Upper lobe of left lung (tissue), 5 donors: ENCODE measurements around a stretch of chr1.

GRCh38 chr1:21290595-21291089 lies 379 bp upstream of the ECE1 start:
- PRO-cap, 2 experiments = no peak in any of the 2 experiments
- RAMPAGE, long total RNA, 4 experiments = no peak in any of the 4 experiments

DNA sequence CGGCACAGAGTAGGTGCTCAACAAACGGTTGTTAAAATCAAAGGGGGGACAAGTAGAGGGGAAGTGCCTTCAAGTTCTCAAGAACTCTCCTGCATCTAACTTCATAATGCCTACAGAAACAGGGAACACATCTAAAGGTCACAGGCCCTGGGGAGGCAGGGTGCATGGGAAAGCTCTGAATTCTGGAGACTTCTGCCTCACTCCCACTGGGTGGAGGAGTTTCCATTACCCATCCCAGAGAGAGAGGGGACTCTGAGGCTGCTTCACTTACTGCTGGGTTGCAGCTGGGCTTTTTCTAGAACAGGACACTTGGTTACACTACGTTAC lies 2.4 kb upstream of the ECE1 start:
- PRO-cap, 2 experiments = no peak in any of the 2 experiments
- RAMPAGE, long total RNA, 4 experiments = no peak in any of the 4 experiments

GRCh38 chr1:21317186-21317963 lies 27.1 kb upstream of the ECE1 start:
- PRO-cap, 2 experiments = no peak in any of the 2 experiments
- RAMPAGE, long total RNA, 4 experiments = no peak in any of the 4 experiments

DNA sequence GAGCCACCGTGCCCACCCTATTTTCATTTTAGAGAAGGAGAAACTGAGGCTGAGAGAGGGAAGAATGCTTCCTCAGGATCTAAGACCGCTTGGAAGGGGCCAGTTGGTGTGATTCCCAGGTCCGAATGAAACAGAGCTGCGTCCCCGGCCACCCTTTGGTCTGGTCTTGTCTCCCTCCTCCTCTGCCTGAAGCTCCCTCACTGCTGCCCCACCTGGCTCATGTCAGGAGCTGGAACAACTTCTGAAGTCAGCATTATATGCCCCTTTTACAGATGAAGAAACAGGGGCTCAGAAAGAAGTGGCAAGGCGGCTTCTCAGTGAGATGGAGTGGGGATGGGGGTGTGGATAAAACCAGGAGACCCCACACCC lies 31.6 kb upstream of the ECE1 start:
- PRO-cap, 2 experiments = no peak in any of the 2 experiments
- RAMPAGE, long total RNA, 4 experiments = no peak in any of the 4 experiments

- PRO-cap, 2 experiments = peak in 2 of 2 experiments; most common plus-strand start chr1:21334534 (in 1); most common minus-strand start chr1:21334855 (in 1)
- RAMPAGE, long total RNA, 4 experiments = no peak in any of the 4 experiments
Observed at GRCh38 chr1:21333953-21335067, 44.0 kb upstream of the ECE1 start.

- PRO-cap, 2 experiments = no peak in any of the 2 experiments
- RAMPAGE, long total RNA, 4 experiments = start-site peak on the plus strand in 1 of 4 experiments, at chr1:21517497-21517530 at its widest, 5 reads per replicate
Observed at GRCh38 chr1:21516954-21517694, 7.9 kb downstream of the ALPL start.

- PRO-cap, 2 experiments = peak in 1 of 2 experiments; most common plus-strand start chr1:21574819 (in 1)
- RAMPAGE, long total RNA, 4 experiments = no peak in any of the 4 experiments
Observed at GRCh38 chr1:21574464-21575305, 65.5 kb downstream of the ALPL start.

- PRO-cap, 2 experiments = no peak in any of the 2 experiments
- RAMPAGE, long total RNA, 4 experiments = no peak in any of the 4 experiments
Observed at GRCh38 chr1:21608765-21609181, 60.4 kb downstream of the RAP1GAP start.

- PRO-cap, 2 experiments = no peak in any of the 2 experiments
- RAMPAGE, long total RNA, 4 experiments = no peak in any of the 4 experiments
Observed at GRCh38 chr1:21633475-21634523, 35.4 kb downstream of the RAP1GAP start.

DNA sequence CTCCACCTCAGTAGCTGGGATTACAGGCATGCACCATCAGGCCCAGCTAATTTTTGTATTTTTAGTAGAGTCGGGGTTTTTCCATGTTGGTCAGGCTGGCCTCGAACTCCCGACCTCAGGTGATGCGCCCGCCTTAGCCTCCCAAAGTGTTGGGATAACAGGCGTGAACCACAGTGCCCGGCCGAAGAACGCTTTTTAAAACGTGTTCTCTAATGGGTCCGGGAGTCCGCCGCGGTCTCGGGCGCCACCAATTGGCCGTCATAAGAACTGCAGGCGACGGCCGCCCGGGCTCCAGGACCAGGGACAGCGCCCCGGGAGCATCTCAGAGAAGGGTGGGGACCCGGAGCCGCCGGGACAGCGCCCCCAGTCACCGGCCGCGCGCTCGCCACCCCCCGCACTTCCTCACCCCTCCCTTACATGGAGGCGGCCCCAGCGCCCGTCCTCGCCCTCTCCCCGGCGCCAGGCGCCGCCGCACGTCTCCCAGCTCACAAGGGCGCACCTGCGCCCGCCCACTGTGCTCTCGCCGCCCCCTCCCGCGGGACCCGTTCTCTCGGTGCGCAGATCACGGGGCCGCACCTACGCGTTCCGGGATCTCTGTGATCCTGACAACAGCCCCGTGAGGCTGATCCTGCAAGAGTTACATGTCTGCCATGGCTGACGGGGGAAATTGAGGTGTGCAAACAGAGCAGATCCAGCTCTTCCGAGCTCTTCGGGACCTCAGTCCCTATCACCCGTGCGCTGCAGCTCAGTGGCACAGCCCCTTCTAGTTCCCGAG lies 9.9 kb downstream of the RAP1GAP start:
- PRO-cap, 2 experiments = no peak in any of the 2 experiments
- RAMPAGE, long total RNA, 4 experiments = no peak in any of the 4 experiments

DNA sequence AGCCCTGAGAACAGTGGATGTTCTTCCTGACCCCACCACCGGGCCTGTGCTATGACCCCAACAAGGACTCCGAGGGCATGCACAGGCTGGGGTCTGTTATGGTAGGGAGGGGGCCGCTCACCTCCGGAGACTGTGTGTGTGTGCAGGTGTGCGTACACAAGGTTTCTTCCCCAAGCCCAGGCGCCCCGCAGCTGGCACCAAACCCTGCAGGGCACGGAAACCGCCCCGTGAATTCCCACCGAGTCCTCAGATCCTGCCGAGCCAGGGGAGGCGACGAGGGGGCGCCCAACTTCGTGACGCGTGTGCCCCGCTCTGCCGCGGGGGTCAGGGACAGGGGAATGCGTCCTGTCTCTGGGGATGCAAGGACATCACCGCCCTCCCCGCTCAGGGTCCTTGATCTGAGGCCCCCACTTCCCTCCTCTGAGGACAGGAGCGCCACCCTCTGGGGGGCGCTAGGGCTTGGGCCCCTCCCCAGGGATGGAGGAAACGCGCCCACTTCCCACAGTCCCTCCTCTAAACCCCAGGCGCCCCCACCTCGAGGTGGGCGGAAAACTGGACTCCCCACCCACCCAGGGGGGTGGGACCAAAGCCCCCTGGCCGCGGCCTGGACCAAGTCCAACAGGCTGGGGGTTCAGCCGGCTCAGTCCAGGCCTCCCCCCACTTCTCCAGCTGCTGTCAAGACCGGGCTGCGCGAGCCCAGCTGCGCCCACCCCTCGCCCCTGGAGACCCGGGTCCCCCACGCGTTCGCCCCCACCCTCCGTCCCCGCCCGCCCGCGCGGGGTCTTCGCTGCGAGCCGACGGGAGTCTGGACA lies 561 bp downstream of the RAP1GAP start:
- PRO-cap, 2 experiments = no peak in any of the 2 experiments
- RAMPAGE, long total RNA, 4 experiments = no peak in any of the 4 experiments

DNA sequence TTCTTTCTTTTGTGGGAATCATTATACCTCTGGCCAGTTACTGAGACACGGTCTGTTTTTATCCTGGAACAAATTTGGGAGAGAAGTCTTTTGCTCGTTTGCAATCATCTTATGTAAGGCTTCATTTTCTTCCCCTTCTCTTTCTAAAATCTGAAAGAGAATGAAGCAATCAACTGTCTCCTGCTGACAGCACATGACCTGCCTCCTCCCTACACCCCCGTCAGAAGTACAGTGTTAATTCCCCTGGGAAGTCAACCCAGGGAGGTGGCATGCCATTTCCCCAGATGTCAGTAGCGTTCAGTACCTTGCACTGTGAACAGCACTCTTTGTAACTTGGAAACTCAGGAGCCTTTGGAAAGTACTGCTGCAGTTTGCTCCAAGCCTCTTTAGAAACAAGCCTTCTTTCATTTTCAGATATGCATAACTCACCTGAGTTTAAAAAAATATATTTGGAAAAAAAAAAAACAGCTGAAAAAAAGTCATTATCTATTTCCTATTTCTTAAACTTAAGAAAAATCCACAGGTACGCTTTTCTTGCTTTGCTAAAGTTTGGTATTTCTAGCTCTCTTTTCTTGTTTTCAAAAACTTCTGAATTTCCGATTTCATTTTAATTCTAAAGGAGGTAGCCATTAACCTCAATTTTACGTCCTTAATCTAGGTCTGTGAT lies 37.4 kb upstream of the RAP1GAP start:
- PRO-cap, 2 experiments = no peak in any of the 2 experiments
- RAMPAGE, long total RNA, 4 experiments = no peak in any of the 4 experiments

GRCh38 chr1:21783366-21784517 lies 793 bp upstream of the USP48 start:
- PRO-cap, 2 experiments = peak in 2 of 2 experiments; most common plus-strand start chr1:21783752 (in 1); most common minus-strand start chr1:21783612 (in 1)
- RAMPAGE, long total RNA, 4 experiments = no peak in any of the 4 experiments

DNA sequence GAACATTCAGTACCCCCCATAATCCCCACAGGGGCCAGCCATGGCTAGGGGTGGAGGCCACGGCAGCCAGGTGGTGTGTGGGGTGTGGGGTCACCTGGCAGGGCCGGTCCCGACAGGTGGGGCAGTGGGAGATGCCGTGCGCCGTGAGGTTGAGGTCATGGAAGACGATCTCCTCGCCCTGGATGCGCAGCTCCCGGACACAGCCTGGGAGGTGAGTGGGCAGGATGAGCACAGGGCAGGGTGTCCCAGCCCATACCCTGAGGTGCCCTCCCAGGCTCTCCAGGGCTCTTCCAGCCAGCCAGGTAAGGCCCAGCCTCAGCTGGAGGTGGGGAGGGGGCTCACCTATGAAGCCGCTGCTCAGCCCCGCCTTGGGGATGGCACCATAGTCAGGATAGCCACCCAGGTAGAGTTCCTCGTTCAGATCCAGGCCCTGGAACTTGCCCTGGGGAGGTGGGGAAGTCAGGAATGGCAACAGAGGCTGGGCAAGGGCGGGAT lies 19.1 kb downstream of the LDLRAD2 start:
- PRO-cap, 2 experiments = no peak in any of the 2 experiments
- RAMPAGE, long total RNA, 4 experiments = no peak in any of the 4 experiments

- PRO-cap, 2 experiments = no peak in any of the 2 experiments
- RAMPAGE, long total RNA, 4 experiments = no peak in any of the 4 experiments
Observed at GRCh38 chr1:21865596-21866767, 53.9 kb downstream of the LDLRAD2 start.

- PRO-cap, 2 experiments = no peak in any of the 2 experiments
- RAMPAGE, long total RNA, 4 experiments = no peak in any of the 4 experiments
Observed at GRCh38 chr1:21908099-21908574, 29.0 kb downstream of the HSPG2 start.

DNA sequence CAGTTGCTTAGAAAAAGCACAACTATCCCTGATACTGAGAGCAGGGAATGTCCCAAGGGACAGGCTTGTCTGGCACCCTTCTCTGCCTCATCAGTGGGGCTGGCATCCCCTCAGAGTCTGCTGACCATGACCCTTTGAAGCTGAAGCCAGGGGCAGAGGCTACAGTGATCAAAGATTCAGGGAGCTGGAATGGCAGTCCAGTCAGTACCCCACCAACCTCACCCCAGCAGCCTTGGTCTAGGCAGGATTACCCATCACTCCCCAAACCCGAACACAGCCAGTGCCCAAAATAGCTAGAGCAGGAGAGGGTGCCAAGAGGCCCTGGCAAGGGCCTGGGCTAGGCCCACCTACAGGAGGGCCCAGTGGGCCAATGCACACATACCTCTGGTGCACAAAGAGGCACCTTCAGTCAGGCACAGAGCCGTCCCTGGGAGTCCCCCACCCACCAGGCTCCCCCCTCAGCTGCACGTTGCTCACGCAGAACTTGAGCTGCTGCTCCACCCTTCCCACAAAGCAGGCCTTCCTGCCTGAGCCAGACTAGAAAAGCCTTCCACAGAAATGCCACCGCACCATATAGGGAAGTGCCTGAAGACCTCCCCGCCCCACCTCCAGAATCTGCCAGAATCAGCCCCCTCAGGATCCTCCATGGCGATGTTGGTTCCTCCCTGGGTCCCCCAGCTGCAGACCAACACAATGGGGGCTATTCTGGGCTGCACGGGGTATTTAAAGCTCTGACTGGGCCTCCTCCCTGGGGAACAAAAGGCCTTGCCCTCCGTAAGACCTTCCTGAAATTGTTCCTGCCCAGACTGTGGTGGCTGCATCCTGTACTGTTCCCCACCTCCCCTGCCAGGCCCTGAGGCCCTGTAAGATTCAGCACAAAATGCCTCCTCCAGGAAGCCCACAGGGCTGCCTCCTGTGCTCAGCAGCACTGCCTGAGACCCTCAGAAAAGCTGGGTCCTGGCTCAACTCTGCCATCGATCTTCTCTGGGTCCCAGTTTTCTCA lies 27.3 kb downstream of the HSPG2 start:
- PRO-cap, 2 experiments = peak in 1 of 2 experiments; most common plus-strand start position 569 of the sequence (in 1); most common minus-strand start position 515 of the sequence (in 1)
- RAMPAGE, long total RNA, 4 experiments = no peak in any of the 4 experiments

DNA sequence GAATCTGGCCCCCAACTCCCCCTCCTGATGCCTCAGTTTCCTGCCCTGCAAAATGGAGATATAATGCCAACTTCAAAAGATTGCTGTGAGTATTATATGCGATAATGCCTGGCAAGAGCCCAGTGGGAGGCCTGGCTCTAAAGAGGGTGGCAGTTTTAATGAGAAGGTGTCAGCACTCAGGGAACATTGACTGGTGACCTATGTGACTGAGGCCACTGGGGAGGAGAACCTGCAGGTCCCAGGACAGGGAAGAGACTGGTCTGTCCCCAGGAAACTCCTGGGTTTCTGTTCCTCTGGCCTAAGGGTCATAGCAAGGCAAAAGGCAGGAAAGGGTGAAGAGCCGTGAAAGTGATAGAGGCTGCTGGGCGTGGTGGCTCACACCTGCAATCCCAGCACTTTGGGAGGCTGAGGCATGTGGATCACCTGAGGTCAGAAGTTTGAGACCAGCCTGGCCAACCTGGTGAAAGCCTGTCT lies 11.0 kb downstream of the HSPG2 start:
- PRO-cap, 2 experiments = no peak in any of the 2 experiments
- RAMPAGE, long total RNA, 4 experiments = no peak in any of the 4 experiments

GRCh38 chr1:21936510-21936770 lies 670 bp downstream of the HSPG2 start:
- PRO-cap, 2 experiments = no peak in any of the 2 experiments
- RAMPAGE, long total RNA, 4 experiments = no peak in any of the 4 experiments

DNA sequence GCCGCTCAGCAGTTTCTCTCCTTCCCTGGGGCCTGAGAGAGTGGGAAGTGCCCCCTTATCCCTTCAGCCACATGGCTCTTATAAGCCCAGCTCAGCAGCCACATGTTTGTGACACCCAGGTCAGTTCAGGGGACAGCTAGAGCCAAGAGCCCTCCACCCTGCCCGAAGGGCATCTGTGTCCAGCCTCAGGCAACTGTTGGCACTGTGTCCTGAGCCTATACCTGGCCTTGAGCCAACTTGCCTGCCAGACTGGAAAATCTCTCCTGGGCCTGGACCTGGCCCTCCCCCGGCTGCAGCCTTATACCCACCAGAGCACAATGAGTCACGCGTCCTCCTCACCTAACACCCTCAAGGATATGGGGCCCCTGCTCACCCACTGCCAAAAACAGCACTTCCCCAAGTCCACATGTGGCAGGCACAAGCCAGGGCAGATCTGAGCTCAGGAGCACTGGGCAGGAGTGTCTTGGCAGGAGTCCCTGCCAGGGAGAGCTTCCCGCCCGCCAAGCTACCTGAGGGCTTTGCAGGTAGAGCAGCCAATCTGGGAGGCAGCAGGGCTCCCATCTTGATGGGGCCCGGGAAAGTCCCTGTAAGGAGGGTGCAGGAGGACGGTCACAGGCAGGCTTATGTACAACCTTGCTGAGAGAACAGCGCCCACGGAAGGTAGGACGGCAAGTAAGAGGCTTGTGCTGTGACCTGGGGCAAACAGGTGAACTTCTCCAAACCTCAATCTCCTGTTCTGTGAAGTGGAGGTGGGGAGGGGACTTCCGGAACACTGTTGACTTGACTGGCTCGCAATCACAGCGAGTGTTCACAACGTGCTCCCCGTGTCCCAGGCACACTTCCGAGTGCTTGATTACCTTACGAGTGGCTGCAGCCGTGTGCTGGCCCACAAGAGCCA lies 19.8 kb upstream of the HSPG2 start:
- PRO-cap, 2 experiments = no peak in any of the 2 experiments
- RAMPAGE, long total RNA, 4 experiments = no peak in any of the 4 experiments